Gastrocnemius medialis (tissue), 3 donors: ENCODE measurements around the gene LTN1.

- PRO-cap, result no peak
- RAMPAGE, long total RNA, 3 experiments, result no peak in any of the 3 experiments
Observed at GRCh38 chr21:26835968-26837261, 8.8 kb downstream of the ADAMTS1 start.

DNA sequence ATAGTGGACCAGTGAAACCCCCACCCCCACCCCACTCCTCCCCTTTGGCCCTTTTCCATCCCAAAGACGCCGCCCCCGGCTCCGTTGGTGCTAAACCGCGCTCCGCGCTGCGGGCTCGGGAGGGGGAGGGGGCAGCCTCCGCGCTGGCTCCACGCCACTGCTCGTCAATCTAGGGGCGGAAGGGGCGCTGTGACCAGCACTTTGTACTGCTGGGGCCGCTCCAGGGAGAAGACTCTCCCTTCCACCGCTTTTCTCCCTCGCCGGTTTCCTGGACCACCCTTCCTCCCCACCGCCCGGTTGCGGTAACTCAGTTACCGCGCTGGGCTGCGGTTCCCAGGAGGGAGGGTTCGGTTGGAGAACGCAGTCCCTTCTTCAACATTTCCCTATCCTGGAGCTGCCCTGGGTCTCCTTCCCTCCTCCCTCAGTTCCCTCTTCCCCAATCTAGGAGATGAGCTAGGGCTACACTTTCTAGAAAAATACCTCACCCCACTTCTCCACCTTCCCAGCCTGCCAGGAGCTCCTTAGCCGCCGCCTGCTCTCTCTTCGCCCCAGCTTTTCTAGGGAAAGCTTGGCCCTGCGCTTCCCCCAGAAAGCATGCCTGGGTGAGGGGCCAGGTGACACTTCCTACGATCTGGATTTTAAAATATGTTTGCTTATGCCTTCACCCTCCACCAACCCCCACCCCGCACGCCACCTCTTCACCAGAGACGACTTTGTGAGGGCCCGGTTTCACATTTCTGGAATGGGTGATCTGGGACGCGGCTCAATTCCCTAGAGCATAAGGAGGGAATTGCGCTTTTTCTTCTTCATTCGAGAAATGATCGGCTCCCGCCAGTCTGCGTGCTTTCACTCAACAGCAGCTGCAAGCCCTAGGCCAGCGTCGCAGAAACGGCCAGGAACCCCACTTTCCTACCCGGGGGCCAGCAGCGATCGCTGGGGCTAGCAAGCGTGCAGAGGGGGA is 509 bp upstream of the ADAMTS1 start:
- PRO-cap, result bidirectional peak, plus-strand start at position 167 of the sequence, minus-strand start outside the sequence; bidirectional peak, plus-strand start at position 834 of the sequence, minus-strand start at position 739 of the sequence
- RAMPAGE, long total RNA, 3 experiments, result no peak in any of the 3 experiments

GRCh38 chr21:27104961-27105616 is 138.2 kb upstream of the ADAMTS5 start:
- PRO-cap, result no peak
- RAMPAGE, long total RNA, 3 experiments, result no peak in any of the 3 experiments

DNA sequence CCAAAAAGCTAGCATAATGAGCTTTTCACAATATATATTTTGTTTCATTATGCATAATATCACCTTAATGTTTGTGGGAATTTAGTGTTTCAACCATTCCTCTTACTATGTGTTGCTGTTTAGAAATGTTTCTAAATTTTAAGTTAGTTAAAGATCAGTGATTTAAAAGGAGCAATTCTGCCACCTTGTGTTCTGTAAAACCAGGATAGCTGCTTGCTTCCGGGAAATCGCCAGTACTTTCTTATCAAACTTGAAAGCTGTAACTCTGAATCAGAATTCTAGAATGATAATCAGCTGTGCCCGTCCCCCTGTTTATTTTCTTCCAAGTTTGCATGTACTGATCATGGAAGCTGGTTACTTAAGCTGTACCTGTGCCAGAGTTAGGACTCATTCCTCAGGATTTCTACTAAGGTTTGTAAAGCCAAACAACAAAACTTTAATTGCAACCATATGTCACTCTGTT is 548.9 kb downstream of the N6AMT1 start:
- PRO-cap, result no peak
- RAMPAGE, long total RNA, 3 experiments, result no peak in any of the 3 experiments

DNA sequence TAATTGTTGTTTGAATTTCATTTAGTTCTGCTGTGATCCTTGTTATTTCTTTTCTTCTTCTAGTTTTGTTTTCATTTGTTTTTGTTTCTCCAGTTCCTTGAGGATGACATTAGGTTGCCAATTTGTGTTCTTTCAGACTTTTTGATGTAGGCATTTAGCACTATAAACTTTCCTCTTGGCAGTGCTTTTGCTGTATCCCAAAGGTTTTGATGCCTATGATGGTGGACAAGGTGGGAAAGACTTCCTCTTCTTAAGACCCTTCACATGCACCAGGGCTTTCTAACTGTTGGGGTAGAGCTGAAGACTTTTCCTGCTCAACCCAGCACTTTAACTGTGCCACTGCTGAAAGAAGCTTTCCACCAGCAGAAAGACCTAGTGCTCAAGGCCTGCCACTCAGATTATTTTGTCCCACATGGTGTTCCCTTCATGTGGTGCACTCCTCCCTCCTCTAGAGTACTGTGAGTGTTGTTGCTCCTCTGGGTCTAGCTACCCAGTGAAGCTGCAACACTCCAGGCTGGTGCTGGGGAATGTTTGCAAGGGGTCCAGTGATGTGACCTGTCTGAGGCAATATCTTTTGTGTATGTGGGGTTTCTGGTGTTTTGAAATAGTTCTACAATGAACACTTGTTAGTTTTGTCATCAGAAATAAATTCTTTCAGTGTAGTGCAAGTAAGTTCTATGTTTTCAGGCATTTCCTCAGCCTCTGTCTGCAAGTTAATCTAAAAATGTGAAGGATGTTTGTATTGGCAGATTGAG is 509.6 kb downstream of the N6AMT1 start:
- PRO-cap, result no peak
- RAMPAGE, long total RNA, 3 experiments, result no peak in any of the 3 experiments

DNA sequence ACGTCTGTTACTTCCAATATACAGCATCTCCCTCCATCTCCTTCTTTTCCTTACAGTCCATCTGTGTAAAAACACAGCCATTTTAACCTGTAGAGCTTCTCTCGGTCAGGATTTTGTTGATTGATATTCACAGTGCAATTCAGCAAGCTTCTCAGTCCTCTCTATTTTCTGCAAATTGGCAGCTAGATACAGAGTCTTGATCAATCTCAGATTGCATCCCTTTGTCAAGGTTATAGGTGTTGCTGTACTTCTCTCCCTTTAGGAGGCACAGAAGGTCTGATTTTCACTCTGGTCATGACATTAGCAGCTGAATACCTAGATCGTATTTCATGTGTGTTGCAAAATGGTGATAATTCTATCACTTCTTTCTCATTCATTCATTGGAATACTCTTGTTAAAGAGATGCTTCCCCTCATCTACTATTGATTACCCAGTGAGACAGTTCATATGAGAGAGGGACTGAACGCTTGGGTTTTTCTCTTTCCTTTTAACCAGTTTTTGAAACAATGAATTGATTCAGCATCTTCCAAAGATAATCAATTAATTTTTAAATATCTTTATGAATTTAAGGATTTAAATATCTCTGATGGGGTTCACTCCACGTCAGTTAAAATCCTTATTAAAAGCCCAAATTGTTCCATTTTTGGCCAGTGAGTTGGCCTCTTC is 194.2 kb downstream of the N6AMT1 start:
- PRO-cap, result no peak
- RAMPAGE, long total RNA, 3 experiments, result no peak in any of the 3 experiments

DNA sequence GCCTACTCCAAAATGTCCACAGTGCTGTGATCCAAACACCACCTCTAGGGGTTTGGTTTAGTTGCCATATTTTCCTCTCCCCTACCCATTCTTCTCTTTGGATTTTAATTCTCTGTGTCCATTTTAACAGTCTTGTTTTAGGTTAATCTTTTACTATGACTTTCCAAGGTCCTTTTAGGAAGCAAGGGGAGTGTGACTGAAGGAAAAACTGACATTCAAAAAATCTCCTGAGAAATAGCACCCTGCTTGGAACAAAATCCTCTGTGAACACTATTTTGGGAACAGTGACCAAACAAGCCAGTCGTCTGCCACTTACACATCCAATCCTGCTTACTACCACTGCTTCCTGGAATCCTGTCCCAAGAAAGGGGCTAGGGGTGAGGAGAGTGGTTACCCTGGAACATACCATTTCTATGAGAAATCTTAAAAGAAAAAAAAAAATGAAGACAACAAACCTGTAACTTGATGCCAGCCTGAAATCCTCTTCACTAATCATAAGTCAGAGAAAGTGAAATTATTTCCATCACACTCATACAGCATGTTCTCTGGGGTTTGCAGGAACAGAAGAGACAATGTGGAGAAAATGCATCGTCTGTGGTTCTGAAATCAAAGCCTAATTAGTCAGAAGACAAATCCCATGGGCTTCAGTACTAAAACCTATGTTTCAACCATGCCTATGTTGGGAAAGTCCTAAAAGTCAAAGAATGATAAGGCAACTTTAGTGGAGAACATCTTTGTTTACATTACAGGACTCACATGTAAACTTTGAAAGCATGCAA is 113.4 kb downstream of the N6AMT1 start:
- PRO-cap, result no peak
- RAMPAGE, long total RNA, 3 experiments, result no peak in any of the 3 experiments

GRCh38 chr21:28865462-28865804 is 19.7 kb downstream of the N6AMT1 start:
- PRO-cap, result no peak
- RAMPAGE, long total RNA, 3 experiments, result no peak in any of the 3 experiments

- PRO-cap, result bidirectional peak, plus-strand start at chr21:28993103, minus-strand start at chr21:28992847
- RAMPAGE, long total RNA, 3 experiments, result start-site peak on the minus strand in 3 of 3 experiments, at chr21:28992820-28992864 at its widest, 267 to 825 reads per replicate
Observed at GRCh38 chr21:28992519-28993298, at the start of gene LTN1. Gene LTN1 (minus strand): TSS chr21:28992877.

DNA sequence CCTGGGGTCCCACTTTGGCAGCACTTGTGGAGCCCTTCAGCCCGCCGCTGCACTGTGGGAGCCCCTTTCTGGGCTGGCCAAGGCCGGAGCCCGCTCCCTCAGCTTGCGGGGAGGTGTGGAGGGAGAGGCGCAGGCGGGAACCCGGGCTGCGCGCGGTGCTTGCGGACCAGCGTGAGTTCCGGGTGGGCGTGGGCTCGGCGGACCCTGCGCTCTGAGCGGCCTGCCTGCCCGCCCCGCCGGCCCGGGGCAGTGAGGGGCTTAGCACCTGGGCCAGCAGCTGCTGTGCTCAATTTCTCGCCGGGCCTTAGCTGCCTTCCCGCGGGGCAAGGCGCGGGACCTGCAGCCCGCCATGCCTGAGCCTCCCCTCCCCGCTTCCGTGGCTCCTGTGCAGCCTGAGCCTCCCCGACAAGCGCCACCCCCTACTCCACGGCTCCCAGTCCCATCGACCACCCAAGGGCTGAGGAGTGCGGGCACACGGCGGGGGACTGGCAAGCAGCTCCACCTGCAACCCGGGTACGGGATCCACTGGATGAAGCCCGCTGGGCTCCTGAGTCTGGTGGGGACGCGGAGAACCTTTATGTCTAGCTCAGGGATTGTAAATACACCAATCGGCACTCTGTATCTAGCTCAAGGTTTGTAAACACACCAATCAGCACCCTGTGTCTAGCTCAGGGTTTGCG is 7.5 kb upstream of the LTN1 start:
- PRO-cap, result no peak
- RAMPAGE, long total RNA, 3 experiments, result no peak in any of the 3 experiments

GRCh38 chr21:29061174-29061946 is 12.1 kb downstream of the CCT8 start:
- PRO-cap, result no peak
- RAMPAGE, long total RNA, 3 experiments, result no peak in any of the 3 experiments

DNA sequence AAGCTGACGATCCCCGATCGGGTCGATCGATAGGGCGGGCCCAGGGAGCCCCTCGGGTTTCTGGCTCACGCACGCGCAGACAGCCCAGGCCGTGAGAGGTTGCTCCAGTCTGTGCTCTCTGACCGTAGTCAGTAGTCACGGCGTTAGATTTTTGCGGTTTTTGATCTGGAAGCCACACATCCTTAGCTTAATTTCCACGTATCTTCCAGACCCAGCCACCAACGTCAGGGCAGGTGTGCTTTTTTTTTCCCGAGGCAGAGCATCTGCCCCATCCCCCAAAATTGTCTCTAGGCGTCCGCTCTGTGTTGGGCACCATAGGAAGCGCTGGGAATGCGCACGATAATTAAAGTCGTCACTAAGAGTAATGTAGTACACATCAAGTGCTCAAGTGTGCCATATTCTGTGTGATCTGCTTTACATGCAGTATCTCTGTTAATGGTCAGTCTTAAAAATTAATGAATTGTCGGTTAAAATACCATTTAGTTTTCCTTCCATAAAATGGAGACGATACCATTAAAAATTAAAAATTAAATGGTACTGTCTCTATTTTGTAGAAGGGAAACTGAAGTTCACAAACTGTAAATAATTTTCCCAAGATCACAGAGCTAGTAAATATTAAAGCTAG is 443 bp upstream of the CCT8 start:
- PRO-cap, result bidirectional peak, plus-strand start at position 82 of the sequence, minus-strand start outside the sequence
- RAMPAGE, long total RNA, 3 experiments, result no peak in any of the 3 experiments

- PRO-cap, result no peak
- RAMPAGE, long total RNA, 3 experiments, result no peak in any of the 3 experiments
Observed at GRCh38 chr21:29079079-29079483, 5.6 kb upstream of the CCT8 start.

GRCh38 chr21:29332500-29333343 is 34.0 kb downstream of the BACH1 start:
- PRO-cap, result unidirectional peak, minus-strand start at chr21:29332658; unidirectional peak, plus-strand start at chr21:29332986
- RAMPAGE, long total RNA, 3 experiments, result no peak in any of the 3 experiments

- PRO-cap, result no peak
- RAMPAGE, long total RNA, 3 experiments, result no peak in any of the 3 experiments
Observed at GRCh38 chr21:29647131-29647981, 292.4 kb downstream of the GRIK1 start.

DNA sequence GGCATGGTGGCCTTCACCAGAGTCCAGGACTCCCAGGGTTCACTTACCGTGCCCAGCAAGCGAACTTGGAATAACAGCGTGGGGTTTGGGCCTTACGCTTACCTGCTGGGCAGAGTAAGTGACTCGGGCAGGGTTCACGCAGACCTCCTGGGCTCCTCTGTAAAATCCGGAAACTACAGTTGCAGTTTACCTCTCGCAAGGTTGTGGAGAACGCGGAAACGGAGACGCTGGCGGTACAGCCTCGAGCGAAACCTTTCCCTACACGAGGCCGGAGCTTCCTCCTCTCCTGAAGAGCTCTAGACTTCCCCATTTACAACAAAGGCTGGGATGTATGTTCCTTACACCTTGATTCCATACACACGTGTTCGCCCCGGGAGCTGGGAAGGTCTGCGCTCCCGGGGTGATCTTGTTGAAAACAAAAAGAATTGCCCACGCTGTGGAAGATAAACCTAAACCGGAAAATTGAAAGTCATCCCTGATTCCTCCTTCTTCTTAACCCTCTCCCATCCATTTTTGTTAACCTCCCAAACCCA is 99.6 kb upstream of the SOD1 start:
- PRO-cap, result no peak
- RAMPAGE, long total RNA, 3 experiments, result no peak in any of the 3 experiments

DNA sequence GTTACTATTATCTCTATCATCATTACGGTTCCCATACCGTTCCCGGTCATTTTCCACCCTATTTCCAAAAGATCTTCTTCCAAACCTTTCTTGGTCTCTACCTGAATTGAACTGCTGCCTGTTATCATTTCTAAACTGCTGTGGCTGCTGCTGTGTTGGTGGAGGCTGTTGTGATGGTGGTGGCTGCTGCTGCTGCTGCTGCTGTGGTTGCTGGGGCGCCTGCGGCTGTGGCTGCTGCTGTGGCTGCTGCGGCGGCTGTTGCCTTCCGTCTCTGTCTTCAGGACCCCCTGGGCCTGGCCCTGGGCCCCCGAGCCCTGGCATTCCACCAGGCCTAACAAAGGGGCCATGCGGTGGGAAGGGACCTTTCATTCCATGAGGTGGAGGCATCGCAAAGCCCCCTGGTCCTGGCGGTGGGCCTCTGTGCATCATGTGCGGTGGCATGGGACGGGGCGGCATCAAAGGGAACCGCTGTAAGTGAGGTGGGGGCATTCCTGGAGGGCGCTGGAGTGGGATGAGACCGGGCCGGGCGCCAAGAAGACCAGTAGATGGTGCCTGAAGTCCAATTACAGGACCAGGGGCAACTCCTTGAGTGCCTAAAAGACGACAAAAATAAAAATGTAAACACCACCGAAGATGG is 12.4 kb downstream of the SOD1 start:
- PRO-cap, result no peak
- RAMPAGE, long total RNA, 3 experiments, result no peak in any of the 3 experiments

GRCh38 chr21:31679826-31680393 is 20.4 kb downstream of the SOD1 start:
- PRO-cap, result no peak
- RAMPAGE, long total RNA, 3 experiments, result no peak in any of the 3 experiments

GRCh38 chr21:31873180-31873696 is 418 bp downstream of the HUNK start:
- PRO-cap, result no peak
- RAMPAGE, long total RNA, 3 experiments, result no peak in any of the 3 experiments

DNA sequence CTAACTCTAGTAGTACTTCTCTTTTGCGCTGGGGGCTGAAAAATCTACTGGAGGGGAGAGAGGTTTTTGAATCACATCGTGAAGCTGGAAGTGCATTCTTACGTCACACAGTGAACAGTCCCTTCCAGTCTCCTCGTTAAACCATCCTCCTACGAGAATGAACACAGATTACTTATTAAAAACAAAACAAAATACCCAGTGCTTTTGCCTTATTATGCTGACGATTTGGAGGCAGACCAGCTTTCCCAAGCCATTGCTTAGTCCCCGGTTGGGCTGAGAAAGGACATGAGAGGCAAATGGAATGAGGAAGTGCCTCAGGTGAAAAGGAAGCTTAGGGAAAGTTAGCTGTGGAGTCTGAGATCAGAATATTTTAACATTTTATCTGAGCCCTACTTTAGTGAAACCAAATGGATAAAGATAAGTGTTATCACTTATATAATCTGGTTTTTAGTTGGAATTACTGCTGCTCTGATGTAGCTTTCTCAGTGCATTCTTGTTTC is 16.2 kb downstream of the HUNK start:
- PRO-cap, result no peak
- RAMPAGE, long total RNA, 3 experiments, result no peak in any of the 3 experiments